Jurkat, Clone E6-1 (cell line): ENCODE measurements around a stretch of chr21.

GRCh38 chr21:17070779-17071216, 442.0 kb upstream of the CXADR start:
- RRBS: no CpG with 5 or more reads among the region's 7 CpGs

- RRBS: no CpG with 5 or more reads among the region's 1 CpG
Observed at GRCh38 chr21:17270208-17270544, 242.7 kb upstream of the CXADR start.

GRCh38 chr21:17673182-17673594, 60.5 kb upstream of the BTG3 start:
- RRBS: no CpG with 5 or more reads among the region's 4 CpGs

GRCh38 chr21:17798733-17799246, 20.4 kb downstream of the C21orf91 start:
- RRBS: no CpG with 5 or more reads among the region's 4 CpGs

DNA sequence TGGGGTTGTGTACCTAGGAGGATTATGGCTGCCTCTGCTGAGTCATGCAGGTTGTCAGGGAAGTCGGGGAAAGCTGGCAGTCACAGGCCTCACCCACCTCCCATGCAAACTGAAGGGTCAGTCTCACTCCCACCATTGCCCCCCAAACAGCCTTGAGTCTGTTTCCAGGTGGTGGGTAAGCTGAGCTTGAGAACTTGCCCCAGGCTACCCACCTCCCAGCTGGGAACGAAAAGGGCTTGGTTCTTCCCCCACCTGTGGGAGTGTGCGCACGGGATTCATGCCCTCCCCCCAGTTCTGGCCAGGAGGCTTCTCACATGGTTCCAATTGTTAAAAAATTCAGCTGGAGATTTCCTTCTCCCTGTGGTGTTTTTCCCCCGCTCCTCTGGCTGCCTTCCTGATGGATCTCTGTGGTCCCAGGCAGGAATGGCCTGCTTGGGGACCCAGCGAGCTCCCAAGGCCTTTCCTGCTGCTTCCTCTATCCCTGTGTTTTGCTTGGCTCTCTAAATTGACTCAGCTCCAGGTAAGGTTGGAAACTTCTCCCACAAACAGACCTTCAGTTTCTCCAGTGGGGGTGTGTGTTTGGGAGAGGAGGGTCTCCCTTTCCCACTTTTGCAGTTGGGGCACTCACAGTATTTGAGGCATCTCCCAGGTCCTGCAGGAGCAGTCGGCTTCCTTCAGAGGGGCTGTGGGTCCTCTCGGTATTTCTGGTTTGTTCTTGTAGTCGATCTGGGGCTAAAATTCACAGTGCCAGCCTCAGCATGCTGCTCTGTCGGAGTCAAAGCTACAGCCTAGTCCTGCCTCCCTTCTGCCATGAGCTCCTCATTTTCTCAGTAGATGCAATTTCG, 82.0 kb upstream of the C21orf91 start:
- RRBS: no CpG with 5 or more reads among the region's 11 CpGs

DNA sequence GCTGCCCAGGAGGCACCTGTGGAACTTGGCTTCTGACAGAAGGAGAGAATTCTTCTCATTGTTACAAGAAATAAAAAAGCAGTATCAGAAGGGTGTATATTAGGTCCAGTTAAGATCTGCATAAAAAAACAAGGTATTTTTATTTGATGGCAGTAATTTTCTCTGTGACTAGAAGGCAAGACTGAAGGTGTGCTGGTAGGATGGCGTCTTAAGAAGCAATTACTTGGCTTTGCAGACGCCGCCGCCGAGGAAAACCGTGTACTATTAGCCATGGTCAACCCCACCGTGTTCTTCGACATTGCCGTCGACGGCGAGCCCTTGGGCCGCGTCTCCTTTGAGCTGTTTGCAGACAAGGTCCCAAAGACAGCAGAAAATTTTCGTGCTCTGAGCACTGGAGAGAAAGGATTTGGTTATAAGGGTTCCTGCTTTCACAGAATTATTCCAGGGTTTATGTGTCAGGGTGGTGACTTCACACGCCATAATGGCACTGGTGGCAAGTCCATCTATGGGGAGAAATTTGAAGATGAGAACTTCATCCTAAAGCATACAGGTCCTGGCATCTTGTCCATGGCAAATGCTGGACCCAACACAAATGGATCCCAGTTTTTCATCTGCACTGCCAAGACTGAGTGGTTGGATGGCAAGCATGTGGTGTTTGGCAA, 454.1 kb upstream of the TMPRSS15 start:
- RRBS: no CpG with 5 or more reads among the region's 16 CpGs

GRCh38 chr21:19261926-19262224, 858.3 kb upstream of the TMPRSS15 start:
- RRBS: no CpG with 5 or more reads among the region's 4 CpGs

DNA sequence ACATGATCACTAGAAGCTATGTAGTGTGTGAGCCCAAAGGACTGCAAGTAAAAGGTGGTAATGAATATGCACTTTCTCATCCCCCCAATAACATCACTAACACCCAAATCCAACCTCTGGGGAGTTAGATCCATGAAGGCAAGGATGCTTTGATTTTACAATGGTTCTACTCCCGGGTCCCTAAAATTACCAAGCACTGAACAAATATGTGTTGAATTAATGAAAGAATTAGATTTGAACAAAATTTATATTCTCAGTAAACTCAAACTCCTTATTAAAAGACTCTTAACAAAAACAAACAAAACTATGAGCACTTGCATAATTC, 900.2 kb upstream of the TMPRSS15 start:
- RRBS: no CpG with 5 or more reads among the region's 1 CpG

DNA sequence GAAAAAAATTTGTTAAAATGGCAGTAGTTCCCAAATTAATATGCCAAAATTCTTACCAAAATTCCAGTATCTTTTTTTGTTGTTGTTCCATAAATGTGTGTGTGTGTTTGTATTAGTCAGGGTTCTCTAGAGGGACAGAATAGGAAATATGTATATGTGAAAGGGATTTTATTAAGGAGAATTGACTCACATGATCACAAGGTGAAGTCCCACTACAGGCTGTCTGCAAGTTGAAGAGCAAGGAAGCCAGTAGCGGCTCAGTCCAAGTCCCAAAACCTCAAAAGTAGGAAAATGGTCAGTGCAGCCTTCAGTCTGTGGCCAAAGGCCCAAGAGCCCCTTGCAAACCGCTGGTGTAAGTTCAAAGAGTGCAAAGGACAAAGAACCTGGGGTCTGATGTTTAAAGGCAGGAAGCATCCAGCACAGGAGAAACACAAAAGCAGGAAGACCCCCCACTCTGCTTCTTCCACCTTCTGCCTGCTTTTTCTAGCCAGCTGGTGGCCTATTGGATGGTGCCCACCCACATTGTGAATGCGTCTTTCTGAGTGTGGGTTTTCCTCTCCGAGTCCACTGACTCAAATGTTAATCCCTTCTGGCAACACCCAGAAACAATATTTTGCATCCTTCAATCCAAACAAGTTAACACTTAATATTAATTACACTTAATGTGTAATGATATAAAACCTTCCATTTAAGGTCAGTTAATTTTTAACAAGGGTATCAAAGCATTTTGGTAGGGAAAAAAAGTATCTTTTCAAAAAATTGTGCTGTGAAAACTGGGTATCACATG, 2222.6 kb downstream of the MRPL39 start:
- RRBS: no CpG with 5 or more reads among the region's 4 CpGs

DNA sequence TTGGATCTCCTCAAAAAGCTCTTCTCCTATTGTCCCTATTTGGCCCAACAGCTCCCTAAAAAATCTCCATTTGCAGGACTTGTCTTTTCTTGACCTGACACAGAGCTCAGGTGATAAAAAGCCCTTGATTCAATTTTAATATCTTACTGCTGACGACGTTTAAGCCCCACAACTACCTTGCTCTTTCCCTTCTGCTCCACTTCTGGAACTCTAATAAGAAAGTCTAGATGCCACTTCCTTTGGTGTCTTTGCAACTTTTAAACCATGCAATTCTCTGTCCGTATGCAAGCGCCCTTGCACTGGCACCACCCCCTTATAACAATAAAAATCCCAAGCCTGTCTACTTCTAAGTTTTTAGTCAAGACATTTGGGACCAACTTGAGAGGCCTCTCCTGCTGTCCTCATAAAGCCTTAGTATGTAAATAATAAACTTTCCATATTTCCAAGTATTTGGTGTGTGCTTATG, 796.2 kb downstream of the MRPL39 start:
- RRBS: no CpG with 5 or more reads among the region's 4 CpGs

DNA sequence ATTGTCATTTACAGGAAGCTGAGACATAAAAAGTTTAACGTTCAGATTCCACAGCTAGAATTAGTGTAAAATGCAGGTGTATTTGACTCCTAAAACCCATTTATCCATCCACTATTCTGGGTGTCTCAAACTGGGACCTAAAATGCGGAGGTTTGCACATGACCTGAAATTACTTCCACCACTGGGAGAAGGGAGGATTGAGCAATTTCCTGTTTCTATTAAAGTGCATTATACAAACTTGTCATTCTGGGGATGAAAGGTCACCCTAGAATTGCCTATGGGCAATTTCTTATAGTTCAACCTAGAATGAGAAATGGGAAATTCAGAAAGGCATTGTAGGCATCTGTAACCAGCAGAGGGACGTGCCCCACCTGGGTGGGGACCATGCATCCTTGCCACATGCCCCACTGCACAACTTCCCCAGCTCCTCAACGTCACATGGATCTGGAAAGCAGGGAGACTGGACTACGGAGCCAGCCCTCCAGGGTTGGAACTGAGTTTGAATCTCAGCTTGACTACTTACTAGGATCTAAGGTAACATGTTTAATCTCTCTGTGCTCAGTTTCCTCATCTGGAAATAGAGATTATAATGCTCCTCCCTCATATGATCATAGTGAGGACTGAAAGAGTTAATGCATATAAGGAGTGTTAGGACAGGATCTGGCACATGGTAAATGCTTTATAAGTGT, 47.0 kb downstream of the MRPL39 start:
- RRBS: no CpG with 5 or more reads among the region's 5 CpGs

DNA sequence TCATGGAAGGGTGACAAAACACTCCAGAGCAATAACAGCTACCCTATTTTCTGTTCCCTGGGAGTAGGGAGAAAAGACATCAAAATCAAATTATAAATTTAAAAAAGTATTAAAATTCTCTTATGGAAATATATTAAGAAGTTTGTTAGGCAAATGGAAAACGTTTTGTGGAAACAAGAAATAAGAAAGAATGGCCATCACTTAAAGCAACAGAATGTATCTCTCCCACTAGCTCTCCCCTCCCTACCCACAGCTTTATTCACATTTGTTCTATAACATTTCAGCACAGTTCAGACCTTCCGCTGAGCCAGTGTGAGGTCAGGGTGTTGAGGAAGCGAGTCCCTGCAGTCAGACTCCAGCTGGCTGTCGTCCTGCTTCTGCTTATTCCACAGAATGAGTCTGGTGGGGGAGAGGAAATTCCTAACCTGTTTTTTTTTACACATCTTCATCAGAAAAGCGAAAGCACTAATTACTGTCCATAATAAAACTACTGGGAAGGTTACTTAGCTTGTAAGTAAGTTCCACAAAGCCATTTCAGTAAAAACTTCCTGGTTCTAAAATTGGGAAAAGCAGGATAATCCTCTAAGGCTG, 39.1 kb downstream of the MRPL39 start:
- RRBS: no CpG with 5 or more reads among the region's 5 CpGs

DNA sequence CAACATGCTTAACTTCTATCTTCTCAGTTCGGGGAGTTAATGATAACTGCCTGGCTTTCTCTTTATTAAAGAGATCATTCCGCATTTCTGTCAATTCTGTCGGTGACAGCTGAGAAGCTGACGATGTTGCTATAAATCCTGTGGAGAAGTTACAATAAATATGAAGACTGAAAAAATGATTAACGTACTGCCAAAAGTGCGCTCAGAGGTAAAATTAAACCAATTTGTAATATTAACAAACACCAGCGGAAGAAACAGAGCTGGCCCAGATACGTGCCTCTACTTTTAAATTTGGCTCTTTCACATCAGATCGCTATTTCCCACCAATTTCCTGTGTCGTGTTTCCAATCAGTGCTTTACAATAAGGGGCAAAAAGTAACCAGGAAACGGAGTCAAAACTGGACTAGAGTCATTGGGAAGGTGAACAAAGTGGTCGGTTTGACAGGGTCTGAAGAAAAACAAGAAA, 730 bp downstream of the MRPL39 start:
- RRBS: no CpG with 5 or more reads among the region's 12 CpGs

DNA sequence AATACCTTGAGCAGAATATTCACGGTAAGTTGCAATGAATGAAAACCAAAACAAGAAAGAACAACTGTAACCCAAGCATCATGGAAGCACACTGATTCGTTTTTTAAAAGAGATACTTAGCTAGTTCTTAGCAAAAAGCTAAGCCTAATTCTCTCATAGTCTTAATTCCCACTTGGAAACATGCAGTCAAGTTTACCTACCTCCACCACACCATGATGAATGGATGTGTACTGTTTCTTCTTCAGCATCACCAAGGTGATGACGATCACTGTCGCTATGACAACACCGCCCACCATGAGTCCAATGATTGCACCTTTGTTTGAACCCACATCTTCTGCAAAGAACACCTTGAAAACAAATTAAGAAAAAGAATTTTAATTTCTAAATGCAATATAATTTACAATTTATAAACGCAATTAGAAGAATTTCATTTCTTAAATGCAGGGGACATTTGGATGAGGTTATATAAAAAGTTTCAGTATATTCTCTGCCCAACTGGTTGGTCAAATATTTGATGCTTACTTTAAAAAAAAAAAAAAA, 156.8 kb downstream of the GABPA start:
- RRBS: no CpG with 5 or more reads among the region's 6 CpGs

GRCh38 chr21:26053060-26053638, 117.4 kb downstream of the APP start:
- RRBS: no CpG with 5 or more reads among the region's 10 CpGs

GRCh38 chr21:26546565-26547395, 26.3 kb downstream of the CYYR1 start:
- RRBS: no CpG with 5 or more reads among the region's 12 CpGs

- RRBS: 42% methylated on average over 8 of the region's 15 CpGs
Observed at GRCh38 chr21:26966649-26966886, 320 bp downstream of the ADAMTS5 start.

DNA sequence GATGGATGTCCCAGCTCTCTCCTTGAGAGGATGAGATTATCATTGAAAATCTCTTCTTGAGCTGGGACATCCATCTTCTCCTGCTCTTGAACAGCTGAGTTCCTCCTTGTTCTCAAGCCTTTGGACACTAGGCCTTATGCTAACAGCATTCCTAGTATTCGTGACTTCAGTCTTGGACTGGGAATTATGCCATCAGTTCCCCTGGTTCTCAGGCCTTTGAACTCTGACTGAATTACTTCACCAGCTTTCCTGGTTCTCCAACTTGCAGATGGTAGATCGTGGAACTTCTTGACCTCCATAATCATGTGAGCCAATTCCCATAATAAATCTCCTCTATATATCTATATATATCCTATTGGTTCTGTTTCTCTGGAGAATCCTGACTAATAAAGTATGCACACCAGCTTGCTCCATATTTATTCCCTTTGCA, 462.7 kb upstream of the ADAMTS5 start:
- RRBS: no CpG with 5 or more reads among the region's 2 CpGs

DNA sequence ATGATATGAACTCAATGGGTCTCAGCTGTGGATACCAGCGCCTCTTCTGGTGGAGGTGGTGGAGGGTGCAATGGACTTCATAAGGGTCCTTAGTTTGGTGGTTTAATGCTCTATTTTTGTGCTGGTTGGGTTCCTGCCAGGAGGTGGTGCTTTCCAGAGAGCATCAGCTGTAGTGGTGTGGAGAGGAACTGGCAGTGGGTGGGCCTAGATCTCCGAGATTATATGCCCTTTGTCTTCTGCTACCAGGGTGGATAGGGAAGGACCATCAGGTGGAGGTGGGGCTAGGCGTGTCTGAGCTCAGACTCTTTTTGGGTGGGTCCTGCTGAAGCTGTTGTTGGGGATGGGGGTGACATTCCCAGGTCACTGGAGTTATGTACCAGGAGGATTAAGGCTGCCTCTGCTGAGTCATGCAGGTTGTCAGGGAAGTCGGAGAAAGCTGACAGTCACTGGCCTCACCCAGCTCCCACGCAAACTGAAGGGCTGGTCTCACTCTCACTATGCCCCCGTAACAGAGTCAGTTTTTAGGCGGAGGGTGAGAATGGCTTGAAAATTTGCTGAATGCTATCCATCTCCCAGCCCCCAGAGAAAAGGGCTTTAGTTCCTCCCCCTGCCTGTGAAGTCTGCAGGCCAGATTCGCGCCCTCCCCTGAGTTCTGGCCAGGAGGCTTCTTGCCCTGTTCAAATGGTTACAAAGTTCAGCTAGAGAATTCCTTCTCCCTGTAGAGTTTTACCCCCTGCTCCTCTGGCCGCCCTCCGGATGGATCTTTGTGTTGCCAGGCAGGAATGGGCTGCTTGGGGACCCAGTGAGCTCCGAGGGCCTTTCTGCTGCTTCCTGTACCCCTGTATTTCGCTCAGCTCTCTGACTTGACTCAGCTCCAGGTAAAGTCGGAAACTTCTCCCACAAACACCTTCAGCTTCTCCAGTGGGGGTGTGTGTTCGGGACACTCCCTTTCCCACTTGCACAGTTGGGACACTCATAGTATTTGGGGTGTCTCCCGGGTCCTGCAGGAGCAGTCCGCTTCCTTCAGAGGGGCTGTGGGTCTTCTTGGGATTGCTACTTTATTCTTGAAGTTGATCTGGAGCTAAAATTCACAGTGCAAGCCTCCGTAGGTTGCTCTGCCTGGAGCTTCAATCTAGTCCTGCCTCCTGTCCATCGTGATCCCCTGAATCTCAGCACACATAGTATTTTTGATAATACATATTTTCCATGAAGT, 795.1 kb downstream of the N6AMT1 start:
- RRBS: no CpG with 5 or more reads among the region's 19 CpGs

DNA sequence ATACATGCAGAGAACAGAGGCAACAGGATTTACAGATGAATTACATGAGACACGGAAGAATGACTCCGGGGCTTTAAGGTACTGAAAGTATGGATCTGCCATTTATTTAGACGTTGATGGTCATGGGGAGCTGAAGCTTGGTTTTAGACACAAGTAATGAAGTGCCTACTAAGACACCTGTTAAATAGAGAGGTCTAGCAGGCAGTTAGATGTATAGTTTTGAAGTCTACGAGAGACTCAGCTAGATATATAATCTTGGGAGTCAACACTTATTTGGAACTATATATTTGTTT, 1.0 kb downstream of the RWDD2B start:
- RRBS: no CpG with 5 or more reads among the region's 4 CpGs